Right ventricle myocardium (tissue), 1 donor: ENCODE measurements around a stretch of chr7.

DNA sequence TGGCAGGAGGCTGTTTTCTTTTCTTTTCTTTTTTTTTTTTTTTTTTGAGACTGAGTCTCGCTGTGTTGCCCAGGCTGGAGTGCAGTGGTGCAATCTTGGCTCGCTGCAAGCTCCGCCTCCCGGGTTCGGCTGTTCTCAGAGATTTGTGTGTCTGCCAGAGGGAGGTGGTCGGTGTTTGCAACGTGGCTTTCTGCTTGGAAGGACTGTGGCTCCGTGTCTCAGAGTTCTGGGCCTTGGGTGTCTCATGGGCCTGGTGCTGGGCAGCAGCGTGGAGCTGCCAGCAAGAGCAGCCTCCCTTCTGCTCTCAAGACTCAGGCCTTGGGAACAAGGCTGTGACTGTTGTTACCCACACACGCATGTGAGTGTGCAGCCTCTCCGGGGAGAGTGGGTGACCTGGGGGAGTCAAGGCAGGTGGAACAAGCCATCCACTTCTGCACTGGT, 52.0 kb downstream of the VIPR2 start:
- PRO-cap, 2 experiments, result no peak in any of the 2 experiments

GRCh38 chr7:159096209-159096803, 48.4 kb downstream of the VIPR2 start:
- PRO-cap, 2 experiments, result no peak in any of the 2 experiments

- PRO-cap, 2 experiments, result peak in 2 of 2 experiments; most common plus-strand start chr7:159097399 (in 2); most common minus-strand start chr7:159097088 (in 2)
These were observed 47.6 kb downstream of the VIPR2 start for GRCh38 chr7:159096804-159097648.

GRCh38 chr7:159099161-159099853, 45.4 kb downstream of the VIPR2 start:
- PRO-cap, 2 experiments, result peak in 2 of 2 experiments; most common plus-strand start chr7:159099463 (in 2); most common minus-strand start chr7:159099369 (in 1)